Lower leg skin (tissue), 2 donors: ENCODE measurements around a stretch of chr22.

DNA sequence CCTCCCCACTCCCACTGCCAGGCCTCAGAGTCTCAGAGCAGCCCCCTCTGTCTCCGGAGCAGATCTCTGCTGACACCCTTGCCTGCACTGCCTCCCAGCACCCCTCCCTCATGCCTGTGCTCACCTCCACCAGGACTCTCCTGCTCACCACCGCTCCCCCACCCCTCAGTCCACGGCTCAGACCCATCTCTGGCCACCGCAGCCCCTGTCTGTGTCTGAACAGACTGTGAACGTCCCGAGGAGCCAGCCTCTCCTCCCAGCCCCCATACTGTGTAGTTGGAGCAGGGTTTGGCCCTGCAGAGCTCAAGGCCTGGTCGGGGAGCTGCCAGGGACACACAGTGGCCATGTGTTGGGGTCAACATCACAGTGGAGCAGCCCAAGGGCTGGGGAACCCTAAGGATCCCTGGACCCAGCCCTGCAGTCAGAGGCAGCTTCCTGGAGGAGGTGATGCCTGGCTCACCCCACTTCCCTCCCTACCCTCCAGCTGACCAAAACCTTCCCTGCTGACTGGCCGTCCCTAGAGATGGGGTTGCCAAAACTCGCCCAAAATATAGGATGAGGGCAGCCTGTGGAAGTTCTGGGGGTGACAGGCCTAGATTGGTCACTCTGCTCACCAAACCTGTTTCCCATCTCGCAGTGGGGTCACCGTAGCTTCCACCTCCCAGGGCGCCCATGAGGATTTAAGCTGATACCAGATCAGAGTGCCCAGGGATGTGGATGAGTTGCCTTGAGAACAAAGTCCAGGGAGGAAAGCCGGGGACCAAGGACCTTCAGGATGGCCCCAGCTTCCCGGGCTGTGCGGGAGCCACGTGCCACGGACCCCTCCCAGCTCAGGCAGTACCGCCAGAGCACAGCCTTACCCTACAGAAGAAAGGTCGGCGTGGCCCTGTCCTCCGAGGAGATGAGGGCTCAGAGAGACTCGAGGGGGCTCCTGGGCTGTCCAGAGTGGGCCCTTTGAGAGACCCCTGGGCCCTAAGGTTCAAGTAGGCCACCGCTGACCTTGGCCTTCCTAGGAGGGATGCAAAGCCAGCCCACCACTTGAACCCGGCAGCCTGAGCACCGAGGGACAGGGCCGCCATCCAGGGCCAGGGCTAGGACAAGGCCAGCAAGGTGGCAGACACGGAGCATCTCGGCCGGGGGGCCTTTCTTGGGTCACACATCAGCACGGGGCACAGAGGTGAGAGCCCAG lies 34.9 kb upstream of the PPARA start:
- PRO-cap: no peak
- RAMPAGE, long total RNA, 2 experiments: no peak in any of the 2 experiments

GRCh38 chr22:46233357-46233735 lies 16.7 kb downstream of the CDPF1 start:
- PRO-cap: no peak
- RAMPAGE, long total RNA, 2 experiments: no peak in any of the 2 experiments

DNA sequence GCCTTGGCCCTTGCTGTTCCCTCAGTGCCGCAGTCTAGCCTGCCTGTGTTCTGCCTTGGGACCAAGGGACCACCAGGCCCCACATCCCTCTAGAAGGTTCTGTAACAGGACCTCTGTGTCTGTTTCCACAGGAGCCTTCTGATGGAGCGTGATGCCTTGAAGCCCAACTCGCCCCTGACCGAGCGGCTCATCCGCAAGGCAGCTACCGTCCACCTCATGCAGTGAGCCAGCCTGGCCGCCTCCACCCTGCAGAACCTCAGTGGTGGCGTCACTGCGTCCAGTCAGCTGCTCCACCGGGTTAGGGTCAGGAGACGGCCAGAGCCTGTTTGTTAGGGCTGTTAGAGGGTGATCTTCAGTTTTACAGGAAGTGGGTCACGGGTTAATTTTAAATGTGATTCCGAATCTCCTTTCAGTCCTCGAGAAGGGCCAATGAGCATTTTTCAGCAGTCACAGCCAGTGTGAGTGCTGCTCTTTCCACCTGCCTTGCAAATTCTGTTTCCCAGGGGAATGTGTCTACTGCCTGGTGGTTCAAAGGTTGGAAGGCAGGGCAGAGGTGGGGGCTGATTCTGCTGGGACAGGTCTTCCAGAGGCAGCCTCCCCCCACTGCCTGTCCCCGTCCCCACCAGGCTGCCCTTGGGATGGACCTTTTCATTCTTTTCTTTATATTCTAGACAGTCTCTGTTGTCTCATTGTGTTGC lies 3.9 kb upstream of the GTSE1 start:
- PRO-cap: bidirectional peak, plus-strand start at position 412 of the sequence, minus-strand start at position 223 of the sequence
- RAMPAGE, long total RNA, 2 experiments: no peak in any of the 2 experiments

DNA sequence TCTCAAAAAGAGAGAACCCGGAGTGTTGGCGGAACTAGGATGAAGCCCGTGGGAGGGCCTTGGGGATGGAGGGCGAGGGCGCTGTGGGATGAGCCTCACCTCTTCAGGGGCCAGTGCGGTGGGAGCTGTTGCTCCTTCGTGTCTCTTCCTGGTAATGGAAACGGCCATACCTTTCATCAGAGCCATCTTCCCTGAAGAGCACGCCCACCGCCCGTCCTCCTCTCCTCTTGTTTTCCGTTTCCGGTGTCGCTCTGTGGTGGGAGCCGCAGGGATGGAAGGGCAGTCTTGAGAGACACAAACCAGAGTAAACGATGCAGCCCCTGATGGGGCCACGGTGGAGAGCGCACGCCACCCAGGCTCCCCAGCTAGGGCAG lies 15.8 kb downstream of the TRMU start:
- PRO-cap: no peak
- RAMPAGE, long total RNA, 2 experiments: no peak in any of the 2 experiments

DNA sequence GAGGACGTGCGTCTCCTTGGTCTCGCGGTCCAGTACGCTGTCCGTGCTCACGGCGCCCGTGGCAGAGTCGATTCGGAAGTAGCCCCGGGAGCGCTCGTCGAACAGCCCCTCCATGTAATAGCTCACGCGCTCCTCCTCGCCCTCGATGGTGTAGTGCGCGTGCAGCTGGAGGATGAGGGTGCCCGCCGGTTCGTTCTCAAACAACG lies 1.3 kb downstream of the CELSR1 start:
- PRO-cap: no peak
- RAMPAGE, long total RNA, 2 experiments: no peak in any of the 2 experiments

- PRO-cap: no peak
- RAMPAGE, long total RNA, 2 experiments: no peak in any of the 2 experiments
Observed at GRCh38 chr22:46546659-46547184, 9.3 kb upstream of the CELSR1 start.

GRCh38 chr22:46576683-46577690 lies 39.6 kb upstream of the CELSR1 start:
- PRO-cap: unidirectional peak, minus-strand start at chr22:46576726; unidirectional peak, plus-strand start at chr22:46577146
- RAMPAGE, long total RNA, 2 experiments: no peak in any of the 2 experiments

GRCh38 chr22:46607401-46607870 lies 12.8 kb upstream of the GRAMD4 start:
- PRO-cap: no peak
- RAMPAGE, long total RNA, 2 experiments: no peak in any of the 2 experiments

- PRO-cap: no peak
- RAMPAGE, long total RNA, 2 experiments: no peak in any of the 2 experiments
Observed at GRCh38 chr22:46673972-46674221, 53.7 kb downstream of the GRAMD4 start.

GRCh38 chr22:46675029-46675750 lies 55.0 kb downstream of the GRAMD4 start:
- PRO-cap: no peak
- RAMPAGE, long total RNA, 2 experiments: no peak in any of the 2 experiments

- PRO-cap: no peak
- RAMPAGE, long total RNA, 2 experiments: no peak in any of the 2 experiments
Observed at GRCh38 chr22:46684489-46685106, 53.5 kb downstream of the CERK start.

DNA sequence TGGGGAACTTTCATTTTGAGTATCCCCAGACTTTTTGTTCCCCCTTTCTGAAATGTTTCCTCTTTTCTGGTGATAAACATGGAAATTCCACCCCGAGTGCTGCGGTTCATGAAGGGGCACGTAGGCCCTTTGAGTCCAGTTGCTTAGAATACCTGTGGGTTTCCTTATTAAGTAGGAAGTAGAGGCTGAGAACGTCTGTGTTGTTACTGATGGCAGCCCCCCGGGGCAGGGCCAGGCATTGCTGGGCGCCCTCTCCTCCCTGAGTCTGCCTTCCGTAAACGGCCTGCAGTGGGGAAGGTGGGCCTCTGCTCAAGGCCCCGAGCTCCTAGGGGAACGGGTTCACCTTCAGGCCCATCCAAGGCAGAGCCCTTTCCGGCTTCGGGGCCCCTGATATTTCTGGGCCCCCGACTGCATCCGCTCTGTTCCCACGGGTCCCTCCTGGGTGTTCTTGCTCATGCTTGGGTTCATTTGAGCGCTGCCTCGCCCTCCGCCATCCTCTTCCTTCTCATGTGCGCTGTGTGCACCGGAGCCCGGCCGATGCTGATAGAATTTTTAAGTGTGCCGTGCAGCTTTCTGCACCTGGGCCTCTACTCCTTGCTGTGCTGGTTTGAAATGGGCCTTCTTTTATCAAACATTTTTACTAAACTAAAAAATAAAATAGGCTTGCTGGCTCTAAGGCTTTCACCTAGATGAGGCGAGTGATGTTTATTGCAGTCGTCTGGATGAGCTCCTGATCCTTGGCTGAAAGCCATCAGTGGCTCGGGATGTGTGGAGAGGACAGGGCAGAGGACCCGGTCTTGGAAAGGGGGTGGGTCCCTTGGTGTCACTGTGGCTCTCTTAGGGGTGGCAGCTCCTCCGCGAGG lies 12.1 kb downstream of the TBC1D22A start:
- PRO-cap: no peak
- RAMPAGE, long total RNA, 2 experiments: no peak in any of the 2 experiments

DNA sequence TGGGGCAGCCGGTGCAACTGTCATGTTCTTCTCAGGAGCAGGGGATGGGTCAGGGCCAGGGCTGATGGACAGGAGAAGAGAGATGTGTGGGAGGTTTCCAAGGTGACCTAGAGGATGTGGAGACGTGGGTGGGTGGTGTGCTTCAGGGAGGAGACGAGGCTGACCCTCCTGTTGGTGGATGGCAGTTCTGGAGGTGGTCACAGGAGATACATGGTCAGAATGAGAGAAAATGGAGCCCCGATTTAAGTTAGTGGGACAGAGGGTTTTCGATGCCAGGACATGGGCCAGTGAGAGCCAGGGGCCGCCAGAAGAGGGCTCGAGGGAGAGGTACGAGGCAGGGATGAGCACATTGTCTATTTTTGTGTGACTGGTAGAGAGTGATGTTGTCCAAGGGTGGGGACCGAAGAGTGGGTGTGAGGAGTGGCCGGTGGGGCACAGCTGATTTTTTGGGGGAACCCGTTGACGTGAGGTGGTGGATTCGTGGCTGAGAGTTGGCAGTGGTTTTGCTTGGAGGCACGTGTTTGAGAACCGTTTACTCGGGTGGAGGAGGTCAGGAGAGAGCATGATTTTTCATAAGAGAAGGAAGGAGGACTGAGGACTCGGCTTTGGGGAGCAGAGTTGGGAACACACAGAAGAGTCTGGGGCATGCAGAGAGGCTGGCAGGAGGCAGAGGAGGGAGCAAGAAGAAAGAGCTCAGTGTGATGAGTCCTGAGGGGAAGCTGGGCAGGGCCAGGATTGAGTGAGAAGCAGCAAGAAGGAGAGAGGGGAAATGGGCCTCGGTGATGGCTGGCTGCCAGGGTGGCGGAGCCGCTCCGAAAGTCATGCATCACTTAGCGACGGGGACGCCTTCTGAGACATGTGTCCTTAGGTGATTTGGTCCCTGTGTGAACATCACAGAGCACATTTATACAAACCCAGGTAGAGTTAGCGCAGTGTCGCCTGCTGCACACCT lies 14.8 kb downstream of the TBC1D22A start:
- PRO-cap: no peak
- RAMPAGE, long total RNA, 2 experiments: no peak in any of the 2 experiments

GRCh38 chr22:46808978-46809437 lies 46.6 kb downstream of the TBC1D22A start:
- PRO-cap: no peak
- RAMPAGE, long total RNA, 2 experiments: no peak in any of the 2 experiments

GRCh38 chr22:46816039-46816746 lies 53.7 kb downstream of the TBC1D22A start:
- PRO-cap: no peak
- RAMPAGE, long total RNA, 2 experiments: no peak in any of the 2 experiments

- PRO-cap: no peak
- RAMPAGE, long total RNA, 2 experiments: no peak in any of the 2 experiments
Observed at GRCh38 chr22:47044309-47044862, 281.9 kb downstream of the TBC1D22A start.

- PRO-cap: no peak
- RAMPAGE, long total RNA, 2 experiments: start-site peak on the plus strand in 1 of 2 experiments, at chr22:47199135-47199190 at its widest, 6 reads per replicate
Observed at GRCh38 chr22:47198892-47199794, 436.7 kb downstream of the TBC1D22A start.

- PRO-cap: no peak
- RAMPAGE, long total RNA, 2 experiments: no peak in any of the 2 experiments
Observed at GRCh38 chr22:47293140-47293569, 530.7 kb downstream of the TBC1D22A start.

GRCh38 chr22:47883433-47883882 lies 605.9 kb upstream of the TAFA5 start:
- PRO-cap: no peak
- RAMPAGE, long total RNA, 2 experiments: no peak in any of the 2 experiments

- PRO-cap: no peak
- RAMPAGE, long total RNA, 2 experiments: no peak in any of the 2 experiments
Observed at GRCh38 chr22:48536178-48536650, 46.9 kb downstream of the TAFA5 start.